Kidney (tissue), 2 donors: ENCODE measurements around the genes TRIM21, OR51E1, OR51F2, OR51A4, OR51A2, OR52J3, OR51I2, OR56A1 and TAF10.

DNA sequence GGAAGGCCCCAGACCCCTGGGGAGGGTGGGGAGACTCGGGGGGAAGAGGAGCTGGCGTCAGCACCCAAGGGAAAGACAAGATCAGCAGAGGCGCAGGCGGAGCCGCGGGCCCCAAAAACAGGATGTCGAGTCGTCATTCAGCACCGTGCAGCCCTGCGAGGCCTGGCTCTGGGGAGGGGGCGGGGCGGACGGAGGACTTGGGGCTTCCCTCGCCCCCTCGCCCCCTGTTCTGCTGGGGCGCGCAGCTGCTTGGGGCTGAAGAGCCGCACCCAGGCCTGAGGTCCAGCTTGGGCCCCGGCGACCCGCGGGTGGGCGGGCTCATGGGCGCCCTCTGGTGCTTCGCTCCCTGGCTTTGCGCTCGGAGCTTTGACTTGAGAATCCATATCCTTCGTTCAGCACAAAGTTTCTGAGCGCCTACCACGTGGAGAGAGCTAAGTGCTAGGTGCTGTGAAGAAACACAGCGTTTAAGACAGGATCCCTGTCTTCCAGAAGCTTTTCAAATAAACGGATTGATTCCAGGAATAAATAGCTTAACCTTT lies 716 bp upstream of the RHOG start:
- PRO-cap: bidirectional peak, plus-strand start at position 227 of the sequence, minus-strand start at position 77 of the sequence; bidirectional peak, plus-strand start at position 272 of the sequence, minus-strand start at position 306 of the sequence
- RRBS: no CpG with 5 or more reads among the region's 32 CpGs

- PRO-cap: bidirectional peak, plus-strand start at chr11:4393814, minus-strand start at chr11:4393684
- RRBS: 5% methylated on average over 7 of the region's 19 CpGs
Observed at GRCh38 chr11:4393171-4394037, at the start of gene TRIM21. Gene TRIM21 (minus strand): TSS chr11:4393702.

- PRO-cap: no peak
- RRBS: no CpG with 5 or more reads among the region's 8 CpGs
Observed at GRCh38 chr11:4606862-4607539, 1.0 kb downstream of the TRIM68 start.

GRCh38 chr11:4643615-4644060 lies at the start of gene OR51E1:
Gene OR51E1 (plus strand): TSS chr11:4643982.
- PRO-cap: unidirectional peak, plus-strand start at chr11:4643982
- RRBS: no CpG with 5 or more reads among the region's 3 CpGs

- PRO-cap: no peak
- RRBS: no CpG with 5 or more reads among the region's 1 CpG
Observed at GRCh38 chr11:4821118-4821407, at the start of gene OR51F2. Gene OR51F2 (plus strand): TSS chr11:4821321.

DNA sequence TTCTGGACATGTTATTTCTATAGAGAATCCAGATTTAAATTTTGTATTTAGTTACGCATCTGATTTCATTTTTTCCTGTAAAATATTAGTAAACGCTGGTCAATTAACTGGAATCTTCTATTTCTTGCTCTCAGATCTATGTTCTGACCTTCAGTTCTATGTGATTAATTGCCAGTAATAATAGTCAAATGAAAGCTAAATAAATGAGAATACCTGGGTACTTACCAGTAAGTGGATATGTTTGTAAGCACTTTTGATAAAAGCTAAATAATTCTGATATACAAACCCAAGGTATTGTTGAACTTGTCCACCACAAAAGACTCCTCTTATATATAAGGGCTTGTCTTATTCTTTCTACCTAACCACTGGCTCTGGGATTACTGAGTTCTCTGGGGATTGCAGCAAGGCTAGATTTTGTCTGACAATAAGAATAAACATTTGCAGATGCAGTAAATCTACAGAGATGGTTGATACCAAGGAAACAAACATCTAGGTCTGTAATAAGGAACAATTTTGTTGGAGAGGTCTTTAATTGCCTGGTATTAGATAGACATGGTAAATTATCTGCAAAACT lies at the start of gene OR51A4:
OR51A4 (minus strand) TSS at position 286 of the 574 bp plus-strand sequence.
- PRO-cap: no peak
- RRBS: no CpG with 5 or more reads among the region's 2 CpGs

DNA sequence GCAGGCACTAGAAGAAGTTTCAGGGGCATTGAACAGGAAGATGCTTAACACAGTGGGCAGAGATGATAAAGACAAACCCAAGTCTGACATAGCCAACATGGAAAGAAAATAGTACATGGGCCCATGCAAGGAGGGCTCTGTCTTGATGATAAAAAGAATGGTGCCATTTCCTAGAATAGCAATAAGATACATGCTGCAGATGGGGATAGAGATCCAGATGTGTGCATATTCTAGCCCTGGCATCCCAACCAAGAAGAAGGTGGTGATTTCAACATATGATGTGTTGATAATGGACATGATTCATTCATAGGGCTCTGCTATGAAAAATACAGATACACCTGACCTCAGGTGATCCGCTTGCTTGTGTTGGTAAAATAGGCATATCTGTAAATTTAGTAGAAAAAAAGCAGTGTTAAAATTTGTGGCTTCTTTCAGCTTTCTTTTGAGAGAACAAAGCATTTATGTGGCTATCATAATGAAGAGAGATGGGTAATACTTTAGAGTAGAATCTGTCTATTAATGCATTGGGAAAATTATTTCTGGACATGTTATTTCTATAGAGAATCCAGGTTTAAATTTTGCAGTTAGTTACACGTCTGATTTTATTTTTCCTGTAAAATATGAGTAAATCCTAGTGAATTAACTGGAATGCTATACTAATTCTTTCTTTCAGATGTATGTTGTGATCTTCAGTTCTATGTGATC lies at the start of gene OR51A2:
OR51A2 (minus strand) TSS at position 297 of the 705 bp plus-strand sequence.
- PRO-cap: no peak
- RRBS: no CpG with 5 or more reads among the region's 2 CpGs

DNA sequence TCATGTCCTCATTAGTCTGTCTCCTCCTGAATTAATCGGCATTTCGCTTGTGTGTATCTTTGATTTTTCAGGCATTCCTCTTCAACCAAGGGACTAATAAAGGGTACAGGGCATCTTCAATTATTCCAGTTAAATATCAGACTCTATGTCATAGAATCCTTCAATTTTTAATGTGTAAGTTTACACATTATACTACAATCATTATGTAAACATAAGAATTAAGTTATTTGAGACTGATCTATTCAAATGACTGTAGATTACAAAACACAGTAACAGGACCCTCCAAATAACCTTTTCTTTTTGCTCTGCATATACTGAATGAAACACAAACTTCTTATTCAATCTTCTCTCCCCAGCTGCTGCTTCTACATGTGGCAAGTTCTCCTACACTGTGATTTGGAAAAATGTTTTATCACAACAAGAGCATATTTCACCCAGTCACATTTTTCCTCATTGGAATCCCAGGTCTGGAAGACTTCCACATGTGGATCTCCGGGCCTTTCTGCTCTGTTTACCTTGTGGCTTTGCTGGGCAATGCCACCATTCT lies at the start of gene OR52J3:
OR52J3 (plus strand) TSS at position 405 of the 547 bp plus-strand sequence.
- PRO-cap: no peak
- RRBS: 85% methylated on average over 1 of the region's 3 CpGs

GRCh38 chr11:5449164-5449379 lies at the start of gene OR51I2:
Gene OR51I2 (plus strand): TSS chr11:5449323.
- PRO-cap: no peak
- RRBS: no CpG with 5 or more reads among the region's 1 CpG

DNA sequence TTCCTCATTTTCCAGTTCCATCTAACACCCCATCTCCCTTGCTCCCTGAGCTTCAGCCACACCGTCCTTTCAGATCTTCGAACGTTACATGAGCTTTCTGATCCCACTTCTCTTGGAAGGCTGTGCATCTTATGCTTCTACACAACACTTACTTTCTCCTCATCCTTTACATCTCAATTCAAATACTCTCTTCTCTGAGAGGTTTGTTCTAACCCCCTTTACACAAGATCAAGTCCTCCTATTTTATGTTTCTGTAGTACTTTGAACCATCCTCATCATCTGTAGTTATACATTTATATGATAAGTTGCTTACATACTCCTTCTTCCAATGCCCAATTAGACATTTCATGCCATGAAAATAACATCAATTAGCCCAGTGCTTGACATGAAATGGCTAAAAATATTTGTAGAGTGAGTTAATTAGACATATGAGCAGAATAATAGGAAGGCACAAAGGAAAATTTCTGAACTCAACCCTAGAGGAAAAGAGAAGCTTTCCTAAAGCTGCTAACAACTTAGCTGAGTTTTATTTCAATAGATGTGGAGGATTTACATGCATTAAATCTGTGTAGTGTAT lies at the start of gene OR56A1:
OR56A1 (minus strand) TSS at position 209 of the 577 bp plus-strand sequence.
- PRO-cap: no peak
- RRBS: no CpG with 5 or more reads among the region's 3 CpGs

GRCh38 chr11:6202884-6204002 lies 2.1 kb upstream of the C11orf42 start:
- PRO-cap: no peak
- RRBS: no CpG with 5 or more reads among the region's 6 CpGs

- PRO-cap: no peak
- RRBS: no CpG with 5 or more reads among the region's 28 CpGs
Observed at GRCh38 chr11:6320104-6320348, 275 bp downstream of the CAVIN3 start.

GRCh38 chr11:6363093-6363419 lies 27.2 kb upstream of the SMPD1 start:
- PRO-cap: no peak
- RRBS: no CpG with 5 or more reads among the region's 1 CpG

DNA sequence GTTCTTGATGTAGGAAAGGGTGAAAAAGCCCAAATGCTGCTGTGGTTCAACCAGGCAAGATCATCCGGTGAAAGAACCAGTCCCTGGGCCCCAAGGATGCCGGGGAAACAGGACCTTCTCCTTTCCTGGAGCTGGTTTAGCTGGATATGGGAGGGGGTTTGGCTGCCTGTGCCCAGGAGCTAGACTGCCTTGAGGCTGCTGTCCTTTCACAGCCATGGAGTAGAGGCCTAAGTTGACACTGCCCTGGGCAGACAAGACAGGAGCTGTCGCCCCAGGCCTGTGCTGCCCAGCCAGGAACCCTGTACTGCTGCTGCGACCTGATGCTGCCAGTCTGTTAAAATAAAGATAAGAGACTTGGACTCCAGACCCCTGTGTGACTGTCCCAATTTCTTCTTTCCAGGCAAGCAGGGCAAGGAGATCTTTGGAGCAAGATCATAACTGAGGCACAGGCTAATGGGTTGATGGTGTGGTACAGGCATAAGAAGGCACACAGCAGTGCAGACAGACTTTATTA lies 4.4 kb downstream of the SMPD1 start:
- PRO-cap: no peak
- RRBS: no CpG with 5 or more reads among the region's 4 CpGs

GRCh38 chr11:6404234-6404827 lies 14.1 kb downstream of the SMPD1 start:
- PRO-cap: no peak
- RRBS: no CpG with 5 or more reads among the region's 13 CpGs

- PRO-cap: no peak
- RRBS: no CpG with 5 or more reads among the region's 2 CpGs
Observed at GRCh38 chr11:6500716-6501301, 3.7 kb downstream of the DNHD1 start.

- PRO-cap: no peak
- RRBS: no CpG with 5 or more reads among the region's 6 CpGs
Observed at GRCh38 chr11:6597947-6599149, 5.1 kb downstream of the RRP8 start.

GRCh38 chr11:6612142-6613277 lies at the start of gene TAF10:
Gene TAF10 (minus strand): TSS chr11:6612216.
- PRO-cap: bidirectional peak, plus-strand start at chr11:6612331, minus-strand start at chr11:6612214; bidirectional peak, plus-strand start at chr11:6612755, minus-strand start at chr11:6612675
- RRBS: under 1% methylated on average over 11 of the region's 65 CpGs

GRCh38 chr11:6637822-6638386 lies 17.7 kb downstream of the DCHS1 start:
- PRO-cap: no peak
- RRBS: no CpG with 5 or more reads among the region's 5 CpGs

DNA sequence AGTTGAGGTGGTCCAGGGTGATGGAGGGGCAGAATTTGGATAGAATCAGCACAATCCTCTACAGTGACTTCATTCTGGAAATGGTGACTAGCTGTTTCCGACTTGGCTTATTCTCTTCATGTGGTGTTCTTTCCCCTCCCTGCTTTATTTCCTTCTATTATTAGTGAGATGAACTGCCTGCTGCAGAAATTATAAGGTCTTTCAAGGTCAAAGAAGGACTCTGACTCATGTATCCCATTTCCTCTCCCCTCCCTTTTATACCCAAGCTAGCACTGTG lies 12.2 kb upstream of the MRPL17 start:
- PRO-cap: no peak
- RRBS: no CpG with 5 or more reads among the region's 1 CpG